Bronchial lymph node (tissue), 1 donor: ENCODE results near the genes HBP1 and CBLL1.

DNA sequence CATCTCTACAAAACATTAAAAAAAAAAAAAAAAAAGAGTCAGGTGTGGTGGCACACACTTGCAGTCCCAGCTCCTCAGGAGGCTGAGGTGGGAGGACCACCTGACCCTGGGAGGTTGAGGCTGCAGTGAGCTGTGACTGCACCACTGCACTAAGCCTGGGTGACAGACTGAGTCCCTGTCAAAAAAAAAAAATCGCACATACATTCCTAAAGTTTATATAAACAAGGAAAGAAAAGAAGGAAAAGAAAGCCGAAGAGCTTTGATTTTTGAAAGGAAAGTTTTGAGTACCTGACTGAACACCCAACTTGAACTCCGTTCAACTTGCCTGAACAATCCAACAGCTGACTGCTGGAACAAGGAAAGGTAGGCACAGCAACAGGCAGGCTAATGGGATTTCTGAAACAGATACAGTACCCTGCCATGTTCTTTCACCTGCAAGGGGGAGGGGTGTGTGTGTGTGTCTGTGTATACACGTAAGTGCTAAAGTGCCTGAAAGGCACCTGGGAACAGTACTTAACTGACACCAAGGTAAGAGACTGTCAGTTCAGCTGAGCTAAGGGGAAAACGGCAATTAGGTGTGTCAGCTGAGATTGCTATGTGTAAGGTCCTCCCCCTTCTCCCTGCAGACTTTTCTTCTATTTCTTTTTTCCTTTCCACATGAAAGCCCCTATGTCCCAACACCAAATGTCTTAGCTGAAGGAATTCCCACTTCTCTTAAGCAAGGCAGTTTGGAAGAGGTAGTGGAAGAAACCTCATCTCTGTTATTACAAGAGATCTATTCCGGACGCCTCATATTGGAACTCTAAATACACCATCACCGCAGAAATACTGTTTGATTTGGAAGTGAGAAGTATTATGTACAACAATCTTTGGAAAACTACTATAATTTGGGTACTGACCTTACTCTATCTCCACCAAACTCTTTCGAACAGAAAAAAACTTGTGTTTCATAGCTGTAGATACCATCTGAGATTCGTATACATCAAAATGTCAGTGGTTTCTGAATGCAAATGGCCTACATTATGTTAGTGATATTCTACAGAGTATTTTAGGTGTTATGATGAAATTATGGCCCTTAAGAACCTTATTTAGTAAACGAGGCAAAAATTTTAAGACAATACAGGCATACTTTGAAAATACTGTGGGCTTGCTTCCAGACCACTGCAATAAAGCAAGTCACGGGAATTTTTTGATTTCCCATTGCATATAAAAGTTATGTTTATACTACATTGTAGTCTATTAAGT lies 26.9 kb downstream of the NAMPT start:
- PRO-cap, result unidirectional peak, minus-strand start at position 626 of the sequence

DNA sequence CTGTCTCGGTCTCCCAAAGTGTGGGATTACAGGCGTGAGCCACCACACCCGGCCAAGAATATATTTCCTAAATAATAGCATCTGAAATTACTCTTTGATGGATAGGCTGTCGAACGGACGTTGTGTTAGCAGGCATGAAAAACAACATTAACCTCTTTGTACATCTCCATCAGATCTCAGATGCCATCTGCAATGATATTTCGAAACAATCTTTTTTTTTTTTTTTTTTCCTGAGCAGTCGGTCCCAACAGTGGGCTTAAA lies 25.2 kb downstream of the NAMPT start:
- PRO-cap, result no peak

GRCh38 chr7:106261685-106262728 lies 22.8 kb downstream of the NAMPT start:
- PRO-cap, result no peak

GRCh38 chr7:106268235-106269674 lies 16.0 kb downstream of the NAMPT start:
- PRO-cap, result no peak

DNA sequence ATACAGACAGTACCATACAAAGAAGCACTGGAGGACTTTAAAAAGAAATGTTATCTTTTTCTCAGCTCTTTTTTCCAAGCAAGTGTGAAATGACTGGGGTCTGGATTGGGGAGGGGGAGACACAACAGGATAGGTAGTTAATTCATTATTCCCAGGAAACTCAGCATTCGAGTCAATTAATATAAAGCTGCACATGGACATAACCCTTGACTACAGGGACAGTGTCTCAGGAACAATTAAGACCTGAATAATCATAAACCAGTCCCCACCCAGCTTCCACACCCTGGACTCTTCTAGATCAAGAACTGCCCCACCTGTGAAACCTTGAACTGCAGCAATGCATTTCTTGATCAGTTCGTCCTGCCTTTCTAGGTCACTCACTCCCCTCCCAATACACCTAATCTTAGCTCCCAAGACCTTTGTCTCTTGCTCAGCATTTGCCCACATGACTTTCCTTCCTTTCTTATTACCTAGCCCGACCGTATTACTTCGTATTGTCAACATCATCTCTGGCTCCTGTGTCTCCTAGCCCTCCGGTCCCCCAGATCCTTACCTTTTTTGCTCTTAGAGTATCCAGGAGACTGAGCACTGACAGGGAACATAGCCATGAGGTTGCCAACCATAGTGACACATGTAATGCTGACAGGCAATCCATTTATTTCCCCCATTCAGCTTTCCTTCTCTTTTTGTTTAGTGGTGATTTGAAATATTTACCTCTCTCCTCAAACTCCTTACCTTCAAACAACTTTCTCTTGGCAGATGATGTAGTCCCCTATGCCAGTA lies 5.5 kb upstream of the NAMPT start:
- PRO-cap, result no peak

GRCh38 chr7:106327314-106327700 lies 42.5 kb upstream of the NAMPT start:
- PRO-cap, result no peak

DNA sequence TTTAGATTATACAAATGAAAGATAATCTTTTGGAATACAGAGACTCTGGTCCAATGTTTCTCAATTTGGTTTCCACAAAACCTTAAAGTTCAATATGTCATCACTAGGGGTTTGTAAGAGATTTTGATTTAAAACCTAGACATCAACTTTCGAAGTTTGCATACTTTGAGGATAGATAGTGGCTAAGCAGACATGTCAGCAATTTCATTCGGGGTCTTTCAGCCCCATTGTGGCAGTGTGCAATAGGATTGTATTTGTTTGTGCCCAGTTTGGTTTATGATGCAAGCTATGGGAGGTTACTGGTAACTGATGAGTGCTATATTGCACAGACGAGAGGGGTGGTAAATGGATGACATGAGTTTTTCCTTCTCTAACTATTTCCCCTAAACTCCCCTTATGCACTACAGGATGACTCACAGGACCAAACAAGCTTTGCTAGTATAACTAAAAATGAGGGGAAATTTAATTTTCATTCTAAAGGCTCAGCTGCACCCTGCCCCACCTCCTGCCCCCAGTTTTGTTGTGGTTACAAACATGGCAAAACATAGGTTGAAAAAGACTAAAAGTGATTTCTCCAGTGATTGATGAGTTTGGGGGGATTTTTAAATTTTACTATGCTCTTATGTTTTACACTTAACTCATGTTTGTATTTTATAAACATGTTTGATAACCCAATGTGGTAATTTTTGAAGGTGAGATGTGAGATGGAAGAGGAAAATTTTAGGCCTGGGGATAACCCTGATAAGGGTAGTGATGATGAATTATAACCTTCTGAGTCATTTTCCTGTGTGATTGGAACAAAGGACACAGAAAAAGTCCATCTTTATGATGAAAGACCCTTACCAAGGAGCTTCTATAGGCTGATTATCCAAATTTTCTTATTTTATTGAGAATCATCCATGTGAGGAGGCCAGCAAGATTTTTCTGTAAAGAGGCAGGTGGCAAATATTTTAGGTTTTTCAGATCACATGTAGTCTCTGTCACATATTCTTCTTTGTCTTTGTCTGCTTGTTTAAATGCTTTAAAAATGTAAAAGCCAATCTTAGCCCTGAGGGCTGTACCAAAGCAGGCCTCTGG lies 60.8 kb upstream of the NAMPT start:
- PRO-cap, result no peak

- PRO-cap, result no peak
These were observed 61.8 kb upstream of the NAMPT start for GRCh38 chr7:106346519-106347089.

DNA sequence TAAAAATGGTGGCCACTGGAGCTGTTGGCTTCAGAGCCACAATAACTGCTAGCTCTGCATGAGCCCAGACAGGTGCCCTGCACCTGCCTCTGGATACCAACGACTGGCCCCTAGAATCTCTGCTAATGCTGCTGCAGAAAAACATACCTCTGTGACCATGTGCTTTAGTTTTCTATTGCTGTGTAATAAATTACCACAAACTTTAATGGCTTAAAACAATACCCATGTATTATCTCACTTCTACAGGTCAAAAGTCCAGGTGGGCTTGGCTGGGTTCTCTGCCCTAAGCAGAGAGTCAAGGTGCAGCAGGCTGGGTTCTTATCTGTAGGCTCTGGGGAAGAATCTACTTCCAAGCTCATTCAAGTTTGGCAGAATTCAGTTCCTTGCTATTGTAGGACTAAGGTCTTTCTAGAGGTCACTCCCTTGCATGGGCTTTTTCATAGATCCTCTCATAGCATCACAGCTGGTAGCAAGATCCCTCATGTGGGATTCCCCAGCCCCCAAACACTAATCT lies 52.3 kb downstream of the CCDC71L start:
- PRO-cap, result no peak

- PRO-cap, result unidirectional peak, minus-strand start at chr7:106866966
These were observed 1.6 kb downstream of the PIK3CG start for GRCh38 chr7:106866373-106867422.

- PRO-cap, result no peak
These were observed 2.3 kb downstream of the PIK3CG start for GRCh38 chr7:106867423-106867748.

DNA sequence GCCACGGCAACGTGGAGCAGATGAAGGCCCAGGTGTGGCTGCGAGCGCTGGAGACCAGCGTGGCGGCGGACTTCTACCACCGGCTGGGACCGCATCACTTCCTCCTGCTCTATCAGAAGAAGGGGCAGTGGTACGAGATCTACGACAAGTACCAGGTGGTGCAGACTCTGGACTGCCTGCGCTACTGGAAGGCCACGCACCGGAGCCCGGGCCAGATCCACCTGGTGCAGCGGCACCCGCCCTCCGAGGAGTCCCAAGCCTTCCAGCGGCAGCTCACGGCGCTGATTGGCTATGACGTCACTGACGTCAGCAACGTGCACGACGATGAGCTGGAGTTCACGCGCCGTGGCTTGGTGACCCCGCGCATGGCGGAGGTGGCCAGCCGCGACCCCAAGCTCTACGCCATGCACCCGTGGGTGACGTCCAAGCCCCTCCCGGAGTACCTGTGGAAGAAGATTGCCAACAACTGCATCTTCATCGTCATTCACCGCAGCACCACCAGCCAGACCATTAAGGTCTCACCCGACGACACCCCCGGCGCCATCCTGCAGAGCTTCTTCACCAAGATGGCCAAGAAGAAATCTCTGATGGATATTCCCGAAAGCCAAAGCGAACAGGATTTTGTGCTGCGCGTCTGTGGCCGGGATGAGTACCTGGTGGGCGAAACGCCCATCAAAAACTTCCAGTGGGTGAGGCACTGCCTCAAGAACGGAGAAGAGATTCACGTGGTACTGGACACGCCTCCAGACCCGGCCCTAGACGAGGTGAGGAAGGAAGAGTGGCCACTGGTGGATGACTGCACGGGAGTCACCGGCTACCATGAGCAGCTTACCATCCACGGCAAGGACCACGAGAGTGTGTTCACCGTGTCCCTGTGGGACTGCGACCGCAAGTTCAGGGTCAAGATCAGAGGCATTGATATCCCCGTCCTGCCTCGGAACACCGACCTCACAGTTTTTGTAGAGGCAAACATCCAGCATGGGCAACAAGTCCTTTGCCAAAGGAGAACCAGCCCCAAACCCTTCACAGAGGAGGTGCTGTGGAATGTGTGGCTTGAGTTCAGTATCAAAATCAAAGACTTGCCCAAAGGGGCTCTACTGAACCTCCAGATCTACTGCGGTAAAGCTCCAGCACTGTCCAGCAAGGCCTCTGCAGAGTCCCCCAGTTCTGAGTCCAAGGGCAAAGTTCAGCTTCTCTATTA lies 3.1 kb downstream of the PIK3CG start:
- PRO-cap, result no peak

GRCh38 chr7:107168857-107169628 lies at the start of gene HBP1:
Gene HBP1 (plus strand): TSS chr7:107169003.
- PRO-cap, result bidirectional peak, plus-strand start at chr7:107169043, minus-strand start at chr7:107168690

GRCh38 chr7:107172107-107172885 lies 3.5 kb downstream of the HBP1 start:
- PRO-cap, result no peak

DNA sequence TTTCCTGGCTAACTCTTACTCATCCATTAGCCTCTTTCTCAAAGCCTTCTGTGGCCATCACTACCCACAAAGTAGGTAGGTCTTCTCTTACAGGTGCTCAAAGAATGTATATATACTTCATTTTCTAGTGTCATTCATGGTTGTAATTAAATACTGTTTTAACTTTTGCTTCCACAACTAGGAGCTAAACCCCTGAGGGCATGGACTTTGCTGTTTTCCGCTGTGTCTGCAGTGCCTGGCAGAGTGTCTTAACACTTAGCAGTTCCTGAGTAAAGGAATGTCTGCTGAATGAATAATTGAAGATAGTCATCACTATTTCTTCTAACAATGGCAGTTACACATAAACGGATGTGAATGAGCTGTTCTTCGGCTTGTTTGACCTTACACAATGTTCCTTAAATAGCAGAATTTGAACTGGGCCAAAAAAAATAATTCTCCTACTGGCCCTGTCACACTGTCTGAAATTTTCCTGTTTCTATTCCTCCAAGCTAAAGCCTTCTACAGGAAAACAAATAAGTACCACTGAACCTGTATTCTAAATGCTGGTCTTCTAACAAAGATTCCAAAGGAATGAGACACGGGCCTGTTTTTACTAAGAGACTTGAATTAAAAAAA lies 15.2 kb downstream of the BCAP29 start:
- PRO-cap, result no peak

GRCh38 chr7:107596851-107597430 lies 16.9 kb downstream of the BCAP29 start:
- PRO-cap, result no peak

- PRO-cap, result bidirectional peak, plus-strand start at chr7:107743784, minus-strand start at chr7:107743606; bidirectional peak, plus-strand start at chr7:107744145, minus-strand start at chr7:107743985
These were observed at the start of gene CBLL1 for GRCh38 chr7:107743523-107744491. Gene CBLL1 (plus strand): TSS chr7:107744142.

DNA sequence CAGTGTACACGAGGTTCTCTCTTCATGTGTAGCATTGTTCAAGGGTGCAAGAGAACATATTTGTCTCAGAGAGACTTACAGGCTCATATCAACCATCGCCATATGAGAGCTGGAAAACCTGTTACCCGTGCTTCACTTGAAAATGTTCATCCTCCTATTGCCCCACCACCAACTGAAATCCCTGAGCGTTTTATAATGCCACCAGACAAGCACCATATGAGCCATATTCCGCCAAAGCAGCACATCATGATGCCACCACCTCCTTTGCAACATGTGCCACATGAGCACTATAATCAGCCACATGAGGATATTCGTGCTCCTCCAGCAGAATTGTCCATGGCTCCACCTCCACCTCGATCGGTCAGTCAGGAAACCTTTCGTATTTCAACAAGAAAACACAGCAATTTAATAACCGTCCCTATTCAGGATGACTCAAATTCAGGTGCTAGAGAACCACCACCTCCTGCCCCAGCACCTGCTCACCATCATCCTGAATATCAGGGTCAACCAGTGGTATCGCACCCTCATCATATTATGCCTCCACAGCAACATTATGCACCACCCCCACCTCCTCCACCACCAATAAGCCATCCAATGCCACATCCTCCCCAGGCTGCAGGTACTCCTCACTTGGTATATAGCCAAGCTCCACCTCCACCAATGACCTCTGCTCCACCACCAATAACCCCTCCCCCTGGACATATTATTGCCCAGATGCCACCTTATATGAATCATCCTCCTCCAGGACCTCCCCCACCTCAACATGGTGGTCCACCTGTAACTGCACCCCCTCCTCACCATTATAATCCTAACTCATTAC lies 14.4 kb downstream of the CBLL1 start:
- PRO-cap, result no peak

DNA sequence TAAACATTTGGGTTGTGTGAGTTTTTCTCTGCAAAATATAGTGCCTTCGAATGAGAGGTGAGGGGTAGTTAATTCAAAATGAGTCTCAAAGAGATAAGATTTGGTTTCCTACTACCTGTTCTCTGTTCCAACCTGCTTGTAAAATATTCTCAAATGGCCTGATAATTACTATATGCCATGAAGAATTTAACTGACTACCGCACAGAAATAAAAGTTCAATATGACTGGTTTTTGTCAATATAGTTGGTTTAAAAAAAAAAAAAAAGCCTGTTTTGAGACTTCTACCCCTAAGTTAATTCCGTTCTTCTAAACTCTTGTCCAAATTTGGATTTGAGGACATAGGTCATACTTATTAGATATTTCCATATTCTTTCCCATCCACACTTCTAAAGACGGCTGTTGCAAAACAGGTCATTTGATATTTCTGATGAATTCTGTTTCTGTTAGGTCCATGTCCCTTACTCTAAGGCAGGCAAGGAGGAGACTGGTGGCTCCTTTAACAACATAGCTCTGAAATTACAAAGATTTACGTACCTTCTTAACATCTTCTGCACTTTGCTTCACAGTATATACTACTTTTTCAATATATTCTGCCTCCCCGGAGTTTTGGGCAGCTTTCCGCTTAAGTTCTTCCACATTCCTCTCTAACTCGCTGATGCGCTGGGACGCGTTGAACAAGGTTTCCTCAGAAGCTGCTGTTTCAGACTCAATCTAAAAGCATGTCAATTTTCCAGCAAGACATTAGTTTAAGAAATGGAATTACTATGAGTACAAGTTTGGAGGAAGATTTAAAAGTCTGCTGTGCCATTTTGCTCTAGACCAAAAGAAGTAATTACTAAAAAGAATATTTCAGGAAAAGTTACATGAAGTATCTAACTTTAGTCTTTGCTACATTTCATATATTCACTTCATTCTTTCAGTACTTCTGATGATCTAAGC lies 34.9 kb downstream of the DLD start:
- PRO-cap, result no peak

- PRO-cap, result no peak
These were observed 42.7 kb downstream of the DLD start for GRCh38 chr7:107933289-107934444.